Endodermal cell (in vitro differentiated cells): Measurements from ENCODE around the gene MKS1.

GRCh38 chr17:57541795-57542386 lies 203.2 kb downstream of the CCDC182 start:
- PRO-cap, result no peak

DNA sequence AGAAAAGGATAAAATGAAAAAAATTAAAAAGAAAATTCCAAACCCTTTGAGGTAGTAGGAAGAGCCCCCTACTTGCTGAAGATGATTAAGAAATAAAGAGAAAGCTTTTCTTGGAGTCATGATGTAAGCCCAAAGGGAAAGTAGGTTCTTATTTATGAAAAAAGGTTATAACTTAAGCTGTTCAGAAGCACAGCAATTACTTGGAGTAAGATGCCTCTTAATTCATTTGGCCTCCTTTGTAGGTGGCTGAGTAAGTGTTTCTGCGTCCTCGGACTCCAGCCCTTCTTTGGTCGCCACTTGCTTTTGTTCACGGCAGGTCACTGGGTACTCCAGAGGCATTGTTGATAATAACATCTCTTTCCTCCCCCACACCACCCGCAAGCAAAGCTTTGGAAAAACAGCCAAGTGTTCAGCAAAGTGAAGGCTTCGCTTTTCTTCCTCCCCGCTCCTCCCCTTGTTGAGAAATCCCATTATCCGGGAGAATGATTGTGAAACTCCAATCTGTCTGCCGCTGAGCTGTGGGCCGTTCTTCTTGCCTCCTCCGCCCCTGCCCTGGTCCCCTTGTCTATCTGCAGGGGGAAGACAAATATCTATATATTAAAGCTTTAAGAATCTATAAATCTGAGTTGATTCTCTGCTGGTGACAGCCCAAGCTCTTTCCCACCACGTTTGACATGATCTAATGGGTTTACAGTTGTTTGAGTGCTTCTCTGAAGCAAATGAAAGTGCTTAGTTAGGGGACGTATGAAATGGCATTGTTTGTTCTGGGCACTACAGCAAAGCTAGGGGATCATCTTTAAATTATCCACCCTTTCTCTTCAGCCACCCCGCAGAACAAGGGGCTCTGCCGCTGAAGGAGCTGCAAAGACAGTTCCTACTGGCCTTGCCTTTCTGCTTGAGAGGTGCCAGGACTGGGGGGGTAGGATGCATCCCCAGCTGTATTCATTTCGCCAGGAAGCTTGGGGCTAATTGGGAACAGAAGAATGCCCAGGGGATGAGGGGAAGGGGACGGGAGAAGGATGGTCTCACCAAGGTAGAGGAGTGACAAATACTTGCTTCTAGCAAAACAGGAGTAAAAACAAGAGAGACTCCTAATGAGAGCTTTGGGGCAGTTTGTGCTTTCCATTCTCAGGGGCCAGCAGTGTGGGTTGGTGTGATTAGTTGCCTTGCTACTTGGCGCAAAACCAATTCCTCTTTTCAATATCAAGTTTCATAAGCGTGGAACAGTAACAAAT lies 167.1 kb downstream of the CCDC182 start:
- PRO-cap, result no peak

DNA sequence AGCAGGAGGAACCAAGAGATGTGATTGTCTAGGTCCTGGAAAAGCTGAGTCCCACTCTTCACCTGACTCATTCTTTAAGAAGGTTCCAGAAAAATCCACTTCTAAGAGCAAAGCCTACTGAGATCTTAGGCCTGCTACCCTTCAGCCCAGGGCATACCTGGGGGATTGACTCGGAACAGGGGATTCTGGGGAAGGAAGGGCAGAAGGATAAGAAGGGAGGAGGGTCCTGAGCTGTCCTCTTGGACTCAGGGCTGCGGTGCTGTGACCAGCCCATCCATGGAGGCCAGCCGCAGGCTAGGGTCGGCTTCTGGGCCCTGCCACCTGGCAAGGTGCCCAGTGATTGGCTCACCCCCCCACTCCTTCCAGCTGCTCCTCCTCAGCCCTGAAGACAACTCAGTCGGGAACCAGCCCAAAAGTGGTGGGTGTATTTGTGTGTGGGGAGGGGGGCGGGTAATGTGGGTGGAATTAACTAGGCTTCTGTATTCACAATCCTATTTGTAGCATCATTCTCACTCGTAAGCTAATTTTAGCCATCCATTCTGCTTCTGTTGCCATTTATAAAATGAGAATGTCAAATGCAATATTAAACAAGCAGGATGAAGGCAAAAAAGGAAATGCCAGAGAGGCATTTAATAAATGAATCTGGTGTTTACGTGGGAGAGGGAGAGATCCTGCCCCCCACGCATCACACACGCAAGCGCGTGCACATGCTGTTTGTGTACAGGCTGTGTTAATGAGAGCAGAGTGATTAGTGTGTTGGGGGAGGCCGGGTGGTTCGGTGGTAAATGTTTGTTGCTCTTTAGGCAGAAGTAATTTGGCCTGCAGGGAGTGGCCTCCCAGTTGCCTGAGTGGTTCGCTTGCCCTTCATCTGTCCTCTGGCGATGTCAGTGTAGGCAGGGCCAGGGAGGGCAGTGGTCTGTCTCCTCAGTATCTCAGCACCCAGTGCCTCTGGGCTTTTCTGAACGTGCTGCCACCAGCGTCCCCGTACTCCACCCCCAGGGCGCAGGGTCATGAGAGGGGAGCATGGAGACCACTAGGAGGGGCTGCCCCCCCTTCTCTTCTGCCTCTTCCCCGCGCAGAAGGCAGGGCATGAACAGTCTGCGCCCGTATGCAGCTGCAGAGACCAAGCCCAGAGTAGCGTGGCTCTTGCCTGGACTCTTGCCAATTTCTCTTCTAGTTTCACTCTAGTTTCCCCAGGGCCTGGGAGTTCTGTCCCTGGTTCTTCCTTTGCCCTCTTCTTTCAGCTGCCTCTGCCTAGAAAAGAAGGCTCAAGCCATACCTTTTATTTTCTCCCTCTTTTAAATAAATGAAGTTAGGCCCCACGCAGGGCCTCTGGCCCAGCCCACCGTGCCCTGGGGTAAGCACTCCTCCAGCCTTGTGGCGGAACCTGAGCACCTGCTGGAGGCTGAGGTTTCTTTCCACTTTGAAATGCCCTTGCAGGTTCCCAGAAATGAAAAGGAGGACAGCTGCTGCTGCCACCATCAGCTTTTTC lies 140.0 kb downstream of the CCDC182 start:
- PRO-cap, result no peak

DNA sequence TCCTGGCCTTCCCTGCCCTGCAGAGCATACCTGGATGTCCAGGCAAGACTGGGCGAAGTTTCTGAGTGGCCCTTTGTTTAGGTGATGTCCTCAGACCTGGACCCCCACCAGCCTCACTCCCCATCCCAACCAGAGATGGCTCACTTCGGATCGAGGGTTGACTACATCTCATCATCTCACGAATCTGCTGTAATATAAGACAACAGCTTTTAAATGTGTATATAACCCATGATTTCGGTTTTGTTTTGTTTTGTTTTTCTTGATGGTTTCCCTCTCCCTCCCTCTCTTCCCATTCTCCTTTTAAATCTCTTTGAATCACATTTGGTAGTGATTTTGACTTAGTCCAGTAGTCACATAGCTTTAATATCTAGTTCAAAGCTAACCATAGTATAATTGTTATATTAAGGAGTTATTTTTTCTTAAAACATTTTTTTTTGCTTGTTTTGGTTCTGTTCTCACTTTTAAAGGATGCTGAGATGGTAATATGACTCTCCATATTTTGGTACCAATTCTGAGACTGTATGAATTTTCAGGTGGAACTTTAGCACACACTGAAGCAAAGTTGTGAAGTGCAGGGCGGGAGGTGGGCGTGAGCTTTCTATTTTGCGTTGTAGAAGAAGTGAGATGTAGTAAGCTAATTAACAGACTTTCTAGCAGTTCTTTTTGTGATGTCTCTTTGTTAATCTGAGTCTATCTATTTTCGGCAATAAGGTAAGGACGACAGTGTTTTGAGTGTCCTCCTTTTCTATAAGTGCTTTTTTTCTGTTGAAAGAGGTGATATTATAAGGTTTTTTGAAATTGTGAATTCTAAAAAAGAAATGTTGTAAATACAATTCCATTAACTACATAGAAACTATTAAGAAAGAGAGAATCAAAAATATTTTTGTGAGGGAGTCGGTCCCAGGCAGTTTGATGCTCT lies 65.3 kb downstream of the CCDC182 start:
- PRO-cap, result no peak

DNA sequence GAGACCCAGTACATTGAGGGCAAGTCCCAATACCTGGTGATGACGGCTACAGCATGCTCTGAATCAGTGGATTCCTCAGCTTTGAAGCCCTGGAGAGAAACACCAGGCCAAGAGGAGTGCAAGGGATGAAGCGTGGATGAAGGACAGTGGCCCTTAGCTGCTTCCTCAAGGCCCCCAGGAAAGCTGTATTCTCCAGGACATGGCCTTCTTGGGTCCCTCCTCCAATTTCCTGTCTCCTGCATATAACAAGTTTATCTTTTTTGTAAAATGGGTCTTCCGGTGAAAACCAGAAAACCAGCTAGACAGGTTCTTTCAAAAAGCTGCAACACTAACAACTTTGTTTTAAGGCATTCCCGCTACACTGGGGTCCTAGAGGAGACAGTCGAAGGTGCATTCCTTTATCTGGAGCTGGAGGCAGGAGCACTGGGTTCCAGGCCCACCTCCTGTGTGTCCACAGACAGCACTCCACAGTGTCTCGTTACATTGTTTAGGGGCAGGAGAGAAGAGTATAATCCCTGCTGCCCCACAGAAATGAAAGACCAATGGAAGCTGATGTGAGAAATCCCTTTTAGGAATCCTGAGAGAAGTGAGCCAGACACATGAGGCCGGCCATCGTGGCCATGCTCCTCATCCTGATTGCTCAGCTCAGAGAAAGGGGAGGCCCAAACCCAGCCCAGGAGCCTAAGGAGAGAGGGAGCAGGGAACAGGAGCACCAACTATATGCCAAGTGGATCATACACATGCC lies 59.7 kb downstream of the CCDC182 start:
- PRO-cap, result unidirectional peak, plus-strand start at position 399 of the sequence

GRCh38 chr17:57839294-57839927 lies 10.4 kb downstream of the MRPS23 start:
- PRO-cap, result no peak

DNA sequence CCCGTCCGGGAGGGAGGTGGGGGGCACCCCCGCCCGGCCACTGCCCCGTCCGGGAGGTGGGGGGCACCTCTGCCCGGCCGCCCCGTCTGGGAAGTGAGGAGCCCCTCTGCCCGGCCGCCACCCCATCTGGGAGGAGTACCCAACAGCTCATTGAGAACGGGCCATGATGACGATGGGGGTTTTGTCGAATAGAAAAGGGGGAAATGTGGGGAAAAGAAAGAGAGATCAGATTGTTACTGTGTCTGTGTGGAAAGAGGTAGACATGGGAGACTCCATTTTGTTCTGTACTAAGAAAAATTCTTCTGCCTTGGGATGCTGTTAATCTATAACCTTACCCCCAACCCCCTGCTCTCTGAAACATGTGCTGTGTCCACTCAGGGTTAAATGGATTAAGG lies 3.6 kb downstream of the MRPS23 start:
- PRO-cap, result no peak

DNA sequence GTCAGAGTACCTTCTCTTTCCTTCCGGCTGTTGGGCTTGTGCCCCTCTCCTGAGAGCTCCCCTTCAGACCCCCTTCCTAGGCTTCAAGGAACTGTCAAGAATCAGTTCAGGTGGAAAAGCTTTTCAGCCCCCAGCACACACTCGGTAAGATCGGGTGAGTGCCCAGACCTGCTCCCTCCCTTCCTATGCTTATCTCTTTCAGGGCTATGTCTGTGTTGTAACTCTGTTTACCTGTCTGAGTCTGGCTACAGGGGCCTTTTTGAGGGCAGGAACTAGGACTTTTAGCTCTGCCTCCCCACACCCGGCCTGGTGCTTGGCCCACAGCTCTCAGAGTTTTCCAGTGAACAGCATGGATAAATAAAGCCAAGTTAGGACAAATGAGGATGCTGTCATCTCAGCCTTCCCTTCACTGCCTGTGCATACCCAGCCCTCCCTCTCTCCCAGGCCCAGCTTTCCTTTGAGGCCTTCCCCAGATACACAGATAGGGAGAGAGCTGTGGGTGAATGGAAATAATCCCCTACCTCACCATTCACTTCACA lies 5.6 kb upstream of the MRPS23 start:
- PRO-cap, result no peak

- PRO-cap, result no peak
These were observed 3.5 kb upstream of the VEZF1 start for GRCh38 chr17:57991313-57992233.

- PRO-cap, result no peak
These were observed 4.4 kb upstream of the VEZF1 start for GRCh38 chr17:57992375-57992966.

DNA sequence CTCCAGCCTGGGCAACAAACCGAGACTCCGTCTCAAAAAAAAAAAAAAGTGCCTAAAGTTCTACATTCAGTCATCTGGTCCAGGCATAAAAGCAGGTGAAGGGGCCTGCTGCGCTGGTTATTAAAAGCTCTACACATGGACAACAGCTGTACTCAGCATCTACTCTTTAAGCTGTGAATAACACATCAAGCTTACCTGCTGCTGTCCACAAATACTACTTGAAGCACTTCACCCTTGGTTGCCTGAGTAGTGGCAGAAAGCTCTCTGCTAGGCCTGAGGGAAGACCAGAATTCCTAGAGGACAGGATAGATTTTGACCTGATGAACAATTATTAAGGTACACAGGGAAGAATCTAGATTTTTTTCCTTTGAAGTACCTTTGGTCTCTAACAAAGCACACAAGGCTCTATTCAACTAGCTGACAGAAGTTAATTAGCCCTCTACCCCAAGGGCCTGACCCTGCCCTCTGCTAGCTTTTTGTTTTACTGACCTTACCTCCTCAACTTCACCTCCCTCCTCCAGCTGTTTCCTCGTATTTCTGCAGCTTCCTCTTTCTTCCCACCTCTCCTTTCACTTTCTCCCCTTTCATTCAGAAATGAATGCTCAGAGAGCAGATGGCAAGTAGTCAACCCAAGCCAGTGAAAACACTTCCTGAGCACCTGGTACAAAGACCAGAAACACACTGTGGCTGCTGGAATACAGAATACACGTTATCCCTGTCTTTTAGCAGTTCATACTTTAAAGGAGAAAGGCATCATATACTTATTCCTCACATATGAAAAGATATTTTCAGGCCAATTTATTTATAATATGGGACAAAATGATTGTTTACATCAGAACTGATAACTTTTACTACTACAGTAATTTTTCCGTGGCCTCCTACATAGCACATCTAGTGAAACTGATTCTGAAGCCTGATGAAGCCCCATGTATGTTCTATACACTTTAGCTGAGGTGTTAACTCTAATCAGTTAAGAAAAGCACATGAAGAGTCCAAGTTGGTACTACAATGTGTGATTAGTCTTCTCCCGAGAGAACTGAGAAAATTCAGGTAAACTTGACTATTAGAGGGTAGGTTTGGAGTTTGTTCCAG lies 5.6 kb upstream of the VEZF1 start:
- PRO-cap, result no peak

- PRO-cap, result no peak
These were observed 8.9 kb upstream of the VEZF1 start for GRCh38 chr17:57996660-57997632.

DNA sequence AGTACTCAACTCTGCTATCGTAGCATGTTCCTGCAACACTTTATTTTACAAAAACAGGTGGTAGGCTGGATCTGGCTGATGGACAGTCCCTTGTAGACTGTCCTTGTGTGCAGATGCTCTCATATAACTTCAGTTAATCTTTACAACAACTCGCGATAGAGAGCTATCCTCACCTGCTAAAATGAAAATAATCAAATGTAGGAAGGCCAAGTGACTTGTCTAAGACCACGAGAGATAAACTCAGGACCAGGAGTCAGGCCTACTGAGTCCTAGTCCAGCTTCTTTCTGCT lies 3.0 kb downstream of the DYNLL2 start:
- PRO-cap, result no peak

GRCh38 chr17:58089359-58089941 lies 6.2 kb downstream of the DYNLL2 start:
- PRO-cap, result no peak

GRCh38 chr17:58092402-58093418 lies 9.5 kb downstream of the DYNLL2 start:
- PRO-cap, result no peak

- PRO-cap, result bidirectional peak, plus-strand start at chr17:58219372, minus-strand start at chr17:58219225
These were observed at the start of gene MKS1 for GRCh38 chr17:58218987-58219642. TSS of gene MKS1 (minus strand) at chr17:58219255.

- PRO-cap, result no peak
These were observed 4.8 kb downstream of the TSPOAP1 start for GRCh38 chr17:58323738-58324294.

GRCh38 chr17:58327746-58328424 lies 710 bp downstream of the TSPOAP1 start:
- PRO-cap, result no peak

- PRO-cap, result no peak
These were observed 695 bp upstream of the TSPOAP1 start for GRCh38 chr17:58329335-58329645.

DNA sequence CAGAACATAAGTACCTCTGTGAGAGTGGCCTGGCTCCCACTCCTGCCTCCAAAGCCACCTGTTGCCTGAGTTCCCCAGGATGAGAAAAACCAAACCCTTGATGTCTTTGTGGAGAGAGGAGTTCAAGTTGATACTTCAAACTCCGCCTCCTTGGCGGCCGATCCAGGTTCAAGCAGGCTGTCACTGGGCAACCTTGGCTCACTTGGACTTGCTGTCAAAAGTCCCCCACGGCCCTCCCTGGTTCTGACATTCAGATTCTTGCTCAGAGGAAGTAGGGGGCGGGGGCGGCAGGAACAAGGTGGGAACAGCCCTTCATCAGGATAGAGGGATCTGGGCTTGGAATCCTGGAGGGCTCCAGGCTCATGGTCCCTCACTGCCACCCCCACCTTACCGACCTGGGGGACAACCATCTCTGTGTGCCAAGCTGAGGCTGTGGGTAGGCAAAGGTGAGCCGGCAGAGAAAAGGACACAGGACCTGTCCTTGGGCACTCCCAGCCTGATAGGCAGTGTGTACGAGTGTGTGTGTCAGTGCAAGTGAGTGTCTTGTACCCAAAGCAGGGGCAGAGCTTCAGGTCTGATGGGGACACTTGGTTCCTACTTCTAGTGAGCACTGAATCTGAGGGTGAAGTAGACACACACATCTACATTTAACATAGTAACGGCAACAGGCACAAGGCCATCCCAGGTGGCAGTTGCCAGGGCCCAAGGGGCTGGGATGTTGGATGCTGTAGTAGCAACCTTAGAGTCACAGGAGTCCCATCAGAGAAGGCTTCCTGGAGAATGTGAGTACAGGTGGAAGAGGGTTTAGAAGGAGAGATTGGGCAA lies 6.6 kb upstream of the TSPOAP1 start:
- PRO-cap, result no peak